Colon Carcinoma Metastatic in the Lung (tissue), 2 donors: ENCODE results near the gene DRC3.

DNA sequence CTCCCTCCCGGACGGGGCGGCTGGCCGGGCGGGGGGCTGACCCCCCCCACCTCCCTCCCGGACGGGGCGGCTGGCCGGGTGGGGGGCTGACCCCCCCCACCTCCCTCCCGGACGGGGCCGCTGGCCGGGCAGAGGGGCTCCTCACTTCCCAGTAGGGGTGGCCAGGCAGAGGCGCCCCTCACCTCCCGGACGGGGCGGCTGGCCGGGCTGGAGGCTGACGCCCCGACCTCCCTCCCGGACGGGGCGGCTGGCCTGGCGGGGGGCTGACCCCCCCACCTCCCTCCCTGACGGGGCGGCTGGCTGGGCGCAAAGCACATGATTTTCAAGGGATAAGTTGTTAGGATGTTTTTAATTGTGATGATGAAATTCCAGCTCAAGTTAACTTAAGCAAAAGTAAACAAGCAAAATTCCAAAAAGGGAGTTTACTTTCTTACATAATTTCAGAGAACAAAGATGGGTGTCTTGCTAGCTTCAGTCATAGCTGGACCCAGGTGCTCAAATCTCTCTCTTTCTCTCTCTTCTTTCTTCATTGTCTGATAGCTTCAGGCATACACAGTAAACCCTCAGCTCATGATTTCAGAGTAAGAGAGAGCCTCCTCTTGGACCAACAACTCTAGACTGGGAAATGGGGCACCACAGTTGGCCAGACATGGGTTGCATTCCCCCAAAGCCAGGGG, 33.7 kb upstream of the MED9 start:
- PRO-cap, 2 experiments = no peak in any of the 2 experiments

DNA sequence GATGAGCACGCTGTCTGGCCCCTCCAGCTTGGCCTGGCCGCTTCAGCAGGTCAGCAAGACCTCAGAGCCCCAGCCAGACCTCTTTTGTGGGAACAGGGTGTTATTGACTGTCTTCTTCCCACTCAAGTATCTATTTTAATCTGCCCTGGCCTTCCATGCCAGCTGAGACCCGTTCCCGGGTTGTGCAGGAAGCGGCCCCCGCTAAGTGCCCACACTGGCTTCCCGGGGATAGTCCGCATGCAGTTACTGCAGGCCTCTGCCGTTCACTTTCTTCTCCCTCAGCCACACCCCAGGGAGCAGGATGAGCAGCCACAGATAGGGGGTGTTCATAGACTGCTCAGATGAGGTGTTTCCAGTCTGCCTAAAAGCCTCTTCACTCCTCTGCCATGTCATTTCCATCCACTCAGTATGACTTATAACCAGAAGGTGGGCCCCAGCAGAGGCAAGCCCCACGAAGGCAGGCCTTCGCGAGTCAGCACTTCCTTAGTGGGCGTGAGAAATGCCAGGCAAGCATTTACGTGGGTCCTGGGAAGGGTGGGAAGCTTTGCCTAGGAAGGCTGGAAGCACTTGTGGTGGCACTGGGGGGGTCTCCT, 7.6 kb downstream of the MED9 start:
- PRO-cap, 2 experiments = no peak in any of the 2 experiments

DNA sequence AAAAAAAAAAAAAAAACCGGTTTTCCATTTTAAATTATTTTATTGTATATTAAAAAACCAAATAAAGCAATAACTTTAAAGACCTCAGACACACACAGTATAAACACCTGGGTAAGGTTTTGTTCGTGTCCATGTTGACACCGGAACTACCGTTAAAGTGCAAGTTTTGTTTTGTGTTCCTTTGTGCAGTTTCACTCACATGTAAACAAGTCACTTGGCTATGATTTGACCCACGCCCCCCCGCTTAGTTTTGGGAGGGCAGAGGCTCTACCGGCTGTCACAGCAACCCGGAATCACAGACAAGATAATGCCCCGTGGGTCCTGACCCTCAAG, 1.8 kb downstream of the RASD1 start:
- PRO-cap, 2 experiments = no peak in any of the 2 experiments

GRCh38 chr17:17551266-17551782, 40.2 kb downstream of the PEMT start:
- PRO-cap, 2 experiments = no peak in any of the 2 experiments

DNA sequence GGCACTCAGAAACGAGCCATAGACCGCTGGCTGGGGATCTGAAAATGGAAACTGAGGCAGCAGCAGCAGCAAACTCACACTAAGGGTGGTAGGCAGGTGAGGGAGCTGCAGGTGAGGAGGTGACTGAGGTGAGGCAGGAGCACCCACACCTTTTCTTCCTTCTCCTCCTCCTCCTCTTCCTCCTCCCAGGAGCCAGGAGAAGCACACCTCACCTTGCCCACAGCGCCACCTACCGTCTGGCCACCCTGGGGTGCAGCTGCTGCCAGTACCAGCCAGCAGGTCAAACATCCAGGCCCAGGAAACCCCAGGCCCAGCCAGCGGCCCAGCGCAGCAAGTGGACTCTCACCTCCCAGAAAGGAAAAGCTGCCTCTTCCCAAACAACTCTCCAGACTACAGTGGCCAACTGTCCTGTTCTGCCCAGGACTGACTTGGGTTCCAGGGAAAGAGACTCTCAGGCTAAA, 22.8 kb downstream of the PEMT start:
- PRO-cap, 2 experiments = no peak in any of the 2 experiments

GRCh38 chr17:17681688-17682675, 724 bp downstream of the RAI1 start:
- PRO-cap, 2 experiments = peak in 1 of 2 experiments; most common plus-strand start chr17:17682503 (in 1); most common minus-strand start chr17:17682364 (in 1)

GRCh38 chr17:17683312-17683825, 2.1 kb downstream of the RAI1 start:
- PRO-cap, 2 experiments = no peak in any of the 2 experiments

DNA sequence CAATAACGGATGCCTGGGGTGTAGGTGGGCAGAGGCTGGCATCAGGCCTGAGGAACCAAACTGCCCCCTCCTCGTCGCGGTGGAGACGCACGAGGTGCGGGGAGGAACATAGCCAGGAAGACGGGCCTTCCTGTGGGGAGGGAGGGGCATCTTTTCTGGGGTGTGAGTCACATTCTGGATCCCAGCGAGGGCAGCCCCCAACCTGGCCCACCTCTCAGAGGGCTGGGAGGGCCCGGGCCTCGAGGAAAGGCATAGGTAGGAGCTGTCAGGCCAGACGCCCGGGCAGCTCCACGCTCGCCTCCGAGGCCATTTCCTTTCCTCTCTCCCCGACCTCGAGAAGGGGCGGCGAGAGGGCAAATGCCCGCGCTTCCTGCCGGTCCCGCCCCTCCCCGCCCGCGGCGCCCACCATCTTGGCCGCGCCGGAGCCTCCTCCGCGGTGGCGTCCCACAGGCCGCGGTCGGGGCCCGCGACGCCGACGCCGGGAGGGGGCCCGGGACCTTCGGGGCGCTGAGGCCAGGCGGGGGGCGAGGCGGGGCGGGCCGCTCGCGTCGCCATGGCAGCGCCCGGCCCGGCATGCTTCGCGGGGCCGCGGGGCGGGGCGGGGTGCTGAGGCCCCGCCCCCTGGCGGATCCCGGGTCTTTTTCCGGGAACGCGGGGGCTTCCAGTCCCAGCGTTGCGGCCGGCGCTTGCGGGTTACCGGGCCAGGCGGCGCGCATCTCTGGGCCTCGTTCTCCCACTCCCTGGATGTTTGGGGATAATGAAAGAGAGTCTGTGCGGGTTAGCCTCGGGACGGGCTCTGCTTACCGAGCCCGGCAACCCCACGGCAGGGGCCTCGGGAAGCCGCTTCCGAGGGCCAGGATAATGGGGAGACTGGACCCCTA, 13.2 kb downstream of the RAI1 start:
- PRO-cap, 2 experiments = peak in 2 of 2 experiments; most common plus-strand start position 664 of the sequence (in 2); most common minus-strand start position 81 of the sequence (in 2)

- PRO-cap, 2 experiments = no peak in any of the 2 experiments
Measured at GRCh38 chr17:17711661-17712346, 30.5 kb downstream of the RAI1 start.

DNA sequence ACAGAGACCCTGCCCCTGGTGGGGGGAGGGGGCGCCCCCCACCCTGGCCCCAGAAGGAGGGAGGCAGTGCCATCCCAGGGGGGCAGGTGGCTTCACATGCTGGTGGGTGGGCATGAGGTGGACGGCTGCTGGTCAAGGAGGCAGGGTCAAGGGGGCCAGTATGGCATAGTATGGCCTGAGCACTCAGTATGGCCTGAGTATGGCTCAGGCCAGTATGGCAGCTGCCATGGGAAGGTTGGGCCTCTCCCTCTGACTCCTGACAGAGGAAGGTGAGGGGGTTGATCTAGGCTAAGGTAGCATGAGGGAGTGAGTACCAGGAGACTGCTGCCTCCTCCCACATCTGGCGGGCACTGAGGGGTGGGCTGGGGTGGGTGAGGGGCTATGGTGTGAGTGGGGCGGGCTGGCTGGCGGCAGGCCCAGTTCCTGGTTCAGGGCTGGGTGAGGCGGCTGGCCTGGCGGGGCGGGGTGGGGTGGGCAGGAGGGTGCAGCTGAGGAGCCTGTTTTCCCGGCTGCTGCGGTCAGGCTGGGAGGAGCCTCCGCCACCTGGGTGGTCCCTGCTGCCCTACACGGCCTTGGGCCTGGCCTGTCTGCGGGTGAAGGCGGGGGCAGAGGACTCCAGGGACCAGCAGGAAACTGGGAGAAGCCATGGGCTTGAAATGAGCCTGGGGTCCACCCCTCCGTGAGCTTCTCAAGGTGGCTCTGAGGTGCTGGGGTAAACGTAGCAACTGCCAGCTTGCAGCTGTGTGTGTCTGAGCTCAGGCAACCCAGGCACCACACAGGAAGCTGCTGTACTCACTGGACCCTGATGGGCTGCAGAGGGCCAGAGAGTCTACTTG, 56.9 kb downstream of the RAI1 start:
- PRO-cap, 2 experiments = no peak in any of the 2 experiments

- PRO-cap, 2 experiments = no peak in any of the 2 experiments
Measured at GRCh38 chr17:17746115-17746447, 64.8 kb downstream of the RAI1 start.

DNA sequence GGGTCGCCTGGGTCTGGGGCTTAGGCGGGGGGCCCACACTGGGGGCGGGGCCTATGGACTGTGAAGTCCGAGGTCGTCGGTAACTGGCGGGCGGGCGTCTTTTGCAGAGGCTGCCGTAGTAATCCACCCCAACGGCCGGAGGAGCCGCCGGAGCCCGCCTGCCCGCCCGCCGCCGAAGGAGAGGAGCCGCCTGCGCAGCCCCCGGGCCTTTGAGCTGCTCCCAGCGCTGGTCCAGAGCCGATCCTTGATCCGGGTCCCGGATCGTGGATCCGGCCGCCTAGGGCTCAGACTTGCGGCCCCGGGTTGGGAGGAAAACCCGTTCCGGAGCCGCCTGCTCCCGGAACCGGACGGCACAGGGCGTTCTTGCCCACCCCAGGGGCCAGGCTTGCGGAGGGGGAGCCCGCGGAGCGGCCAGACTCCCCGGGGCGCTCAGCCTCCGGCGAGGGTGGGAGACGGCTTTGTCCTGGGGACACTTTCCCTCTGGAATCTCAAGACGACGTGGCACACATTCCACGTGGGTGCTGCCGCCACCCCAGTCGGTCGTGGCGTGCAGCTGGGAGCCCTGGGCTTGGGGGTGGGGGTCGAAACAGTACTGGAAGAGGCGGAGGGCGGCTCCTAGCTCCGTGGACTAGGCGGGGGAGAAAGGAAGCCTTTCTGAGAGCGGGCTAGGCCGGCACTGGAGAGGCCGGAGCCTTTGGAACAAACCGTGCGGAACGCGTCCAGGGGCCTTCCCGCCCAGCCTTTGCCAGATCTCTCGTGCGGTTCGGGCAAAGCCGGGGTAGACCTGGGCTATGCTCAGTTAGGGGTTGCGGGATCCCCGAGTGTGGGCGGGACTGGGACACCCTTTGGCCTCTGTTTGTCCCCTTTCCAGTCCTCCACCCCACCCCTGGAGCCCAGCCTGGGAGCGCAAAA, 26.7 kb downstream of the SREBF1 start:
- PRO-cap, 2 experiments = no peak in any of the 2 experiments

DNA sequence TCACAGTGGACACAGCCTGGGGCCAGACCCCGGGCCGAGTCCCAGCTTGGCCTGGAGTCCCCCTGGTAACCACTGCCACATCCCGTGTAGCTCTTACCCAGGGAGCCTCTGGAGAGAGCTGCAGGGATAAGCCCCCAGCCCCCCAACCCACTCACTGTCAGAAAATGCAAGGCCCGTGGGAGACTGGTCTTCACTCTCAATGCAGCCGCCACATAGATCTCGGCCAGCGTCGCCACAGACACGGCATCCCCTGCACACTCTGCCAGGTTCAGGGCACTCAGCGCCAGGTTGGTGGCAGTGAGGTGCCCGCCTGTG, 20.8 kb downstream of the SREBF1 start:
- PRO-cap, 2 experiments = no peak in any of the 2 experiments

- PRO-cap, 2 experiments = no peak in any of the 2 experiments
Measured at GRCh38 chr17:17830477-17831523, 6.0 kb downstream of the SREBF1 start.

DNA sequence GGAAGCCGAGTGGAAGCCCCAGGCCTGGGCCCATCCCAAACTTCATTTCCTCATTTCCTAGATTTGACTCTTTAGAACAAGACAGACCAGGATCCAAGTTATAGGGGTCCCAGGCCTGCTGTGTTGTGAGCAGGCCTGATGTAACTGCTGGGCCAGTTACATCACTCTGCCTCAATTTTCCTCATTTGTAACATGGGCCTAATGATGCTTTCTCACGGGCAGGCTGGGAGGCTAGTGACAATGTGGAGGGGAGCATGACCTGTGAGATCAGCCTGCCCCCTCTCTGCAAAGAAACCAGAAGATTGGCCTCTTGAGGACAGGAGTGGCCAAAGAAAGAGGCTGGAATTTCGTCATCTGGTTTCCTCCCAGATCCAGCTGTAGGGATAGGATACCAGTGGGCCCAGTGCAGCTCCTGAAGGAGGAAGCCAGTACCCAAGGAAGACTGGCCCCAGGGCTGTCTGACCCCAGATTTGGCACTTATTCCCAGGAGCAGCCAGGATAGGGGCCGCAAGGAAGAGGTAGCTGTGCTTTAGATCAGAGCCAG, 564 bp upstream of the SREBF1 start:
- PRO-cap, 2 experiments = peak in 1 of 2 experiments; most common plus-strand start position 368 of the sequence (in 1); most common minus-strand start position 285 of the sequence (in 1)

DNA sequence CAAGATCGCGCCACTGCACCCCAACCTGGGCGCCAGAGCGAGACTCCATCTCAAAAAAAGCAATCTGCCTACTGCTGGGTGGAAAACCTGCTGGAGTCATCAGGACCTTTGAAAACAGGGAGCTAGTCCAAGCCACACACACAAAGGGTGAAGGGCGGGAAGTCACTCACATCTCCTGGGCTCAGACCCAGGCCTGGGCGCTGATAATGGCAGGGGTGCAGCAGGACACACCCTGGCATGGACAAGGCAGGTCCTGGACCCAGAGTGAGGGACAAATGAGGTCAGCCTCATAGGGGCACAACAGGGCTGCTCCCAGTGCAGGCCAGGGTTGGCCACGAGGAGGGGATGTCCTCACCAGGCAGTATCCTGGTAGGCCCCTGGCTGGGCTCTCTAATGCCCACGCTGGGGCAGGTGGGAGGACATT, 23.1 kb upstream of the SREBF1 start:
- PRO-cap, 2 experiments = no peak in any of the 2 experiments

GRCh38 chr17:17955256-17955756, 16.9 kb downstream of the TOM1L2 start:
- PRO-cap, 2 experiments = no peak in any of the 2 experiments

- PRO-cap, 2 experiments = peak in 2 of 2 experiments; most common minus-strand start chr17:17972397 (in 2)
Measured at GRCh38 chr17:17972174-17973205, at the start of gene DRC3. DRC3 (plus strand) TSS chr17:17972862.

GRCh38 chr17:18182508-18182704, 1.2 kb upstream of the ALKBH5 start:
- PRO-cap, 2 experiments = no peak in any of the 2 experiments

- PRO-cap, 2 experiments = no peak in any of the 2 experiments
Measured at GRCh38 chr17:18206589-18207037, 18.8 kb upstream of the LLGL1 start.